Right ventricle myocardium (tissue), 1 donor: ENCODE results near the gene POTEB3.

GRCh38 chr15:20642578-20642928 is 101.0 kb upstream of the GOLGA6L6 start:
- PRO-cap, 2 experiments, result no peak in any of the 2 experiments

DNA sequence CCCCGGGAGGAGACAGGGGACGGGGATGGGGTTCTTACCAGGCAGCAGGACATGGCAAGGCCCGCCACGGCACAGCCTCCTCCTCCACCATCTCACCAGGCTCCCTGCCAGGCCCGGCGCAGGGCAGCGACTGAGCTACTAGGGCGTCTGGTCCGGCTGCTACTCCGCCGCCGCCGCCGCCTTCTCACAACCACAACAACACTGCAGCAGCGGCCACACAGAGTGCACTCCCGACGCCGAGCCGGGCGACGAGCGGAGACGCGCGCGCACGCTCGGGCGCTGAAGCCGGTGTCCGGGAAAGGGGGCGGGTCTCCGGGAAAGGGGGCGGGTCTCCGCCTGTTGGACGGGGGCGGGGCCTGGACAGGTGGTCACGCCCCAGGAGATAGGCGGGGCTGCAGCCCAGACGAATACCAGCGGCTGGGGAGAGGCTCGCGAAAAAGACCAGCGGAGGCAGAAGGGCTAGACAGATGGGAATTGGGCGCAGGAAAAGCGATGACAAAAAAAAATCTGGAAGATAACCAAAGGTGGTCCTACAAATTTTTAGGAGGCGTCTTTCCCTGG is 115.3 kb downstream of the POTEB3 start:
- PRO-cap, 2 experiments, result no peak in any of the 2 experiments

GRCh38 chr15:21440258-21440937 is at the start of gene POTEB3:
Gene POTEB3 (minus strand): TSS chr15:21440499.
- PRO-cap, 2 experiments, result no peak in any of the 2 experiments

GRCh38 chr15:22729055-22729487 is 57.4 kb upstream of the NIPA1 start:
- PRO-cap, 2 experiments, result no peak in any of the 2 experiments

- PRO-cap, 2 experiments, result no peak in any of the 2 experiments
Observed at GRCh38 chr15:22881113-22881547, 42.7 kb downstream of the NIPA2 start.

- PRO-cap, 2 experiments, result no peak in any of the 2 experiments
Observed at GRCh38 chr15:22952678-22953683, 27.2 kb downstream of the CYFIP1 start.

DNA sequence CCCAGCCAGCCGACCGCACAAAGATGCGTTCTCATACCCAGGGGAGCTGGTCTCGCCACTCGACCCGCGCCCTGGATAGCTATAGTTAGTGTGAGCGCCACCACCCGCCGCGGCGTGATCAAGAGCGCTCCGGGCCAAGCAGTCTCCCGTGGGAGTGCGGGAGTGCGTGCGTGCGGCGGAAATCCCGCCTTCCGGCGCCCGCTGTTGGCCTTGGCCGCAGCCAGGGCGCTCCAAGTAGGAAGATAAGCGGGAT is 30.7 kb downstream of the GOLGA6L26 start:
- PRO-cap, 2 experiments, result no peak in any of the 2 experiments

GRCh38 chr15:23686910-23687191 is 254 bp downstream of the NDN start:
- PRO-cap, 2 experiments, result no peak in any of the 2 experiments

GRCh38 chr15:24772228-24772904 is 96.8 kb downstream of the NPAP1 start:
- PRO-cap, 2 experiments, result no peak in any of the 2 experiments

DNA sequence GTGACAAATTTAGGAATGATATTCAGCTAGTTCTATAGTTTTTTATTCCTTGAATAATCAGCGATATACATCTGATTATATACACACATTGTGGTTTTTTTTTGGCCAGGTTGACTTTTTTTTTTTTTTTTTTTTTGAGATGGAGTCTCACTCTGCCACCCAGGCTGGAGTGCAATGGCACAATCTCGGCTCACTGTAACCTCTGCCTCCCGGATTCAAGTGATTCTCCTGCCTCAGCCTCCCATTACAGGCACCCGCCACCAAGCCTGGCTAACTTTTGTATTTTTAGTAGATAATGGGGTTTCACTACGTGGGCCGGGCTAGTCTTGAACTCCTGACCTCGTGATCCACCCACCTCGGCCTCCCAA is 38.9 kb upstream of the SNRPN start:
- PRO-cap, 2 experiments, result no peak in any of the 2 experiments

GRCh38 chr15:25016078-25016600 is 61.4 kb downstream of the SNRPN start:
- PRO-cap, 2 experiments, result no peak in any of the 2 experiments

DNA sequence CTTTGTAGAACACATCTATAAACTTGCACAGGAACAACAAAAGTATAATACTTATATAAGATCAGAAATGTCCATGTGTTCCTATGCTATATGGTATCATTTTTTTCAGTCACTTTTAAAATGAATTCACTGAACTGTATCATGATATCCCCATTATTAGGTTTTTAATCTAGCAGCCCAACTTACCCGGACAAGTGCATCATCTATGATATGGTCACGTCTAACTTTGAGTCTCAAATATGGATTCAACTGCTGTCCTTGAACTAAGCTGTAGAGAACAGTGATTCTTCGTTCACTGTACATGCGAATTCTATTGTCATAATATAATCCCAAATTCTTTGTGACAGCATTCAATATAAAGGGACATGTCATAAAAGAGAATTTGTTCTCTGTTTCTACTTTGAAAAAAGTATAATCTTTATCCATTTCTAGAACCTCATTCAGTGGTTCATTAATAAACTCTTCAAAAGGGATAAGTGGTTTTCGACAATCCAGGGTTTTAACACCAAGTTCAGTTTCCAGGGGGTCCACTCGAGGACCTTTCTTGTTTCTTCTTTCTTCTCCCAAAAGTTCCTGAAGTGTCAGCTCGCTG is 68.3 kb downstream of the UBE3A start:
- PRO-cap, 2 experiments, result no peak in any of the 2 experiments

DNA sequence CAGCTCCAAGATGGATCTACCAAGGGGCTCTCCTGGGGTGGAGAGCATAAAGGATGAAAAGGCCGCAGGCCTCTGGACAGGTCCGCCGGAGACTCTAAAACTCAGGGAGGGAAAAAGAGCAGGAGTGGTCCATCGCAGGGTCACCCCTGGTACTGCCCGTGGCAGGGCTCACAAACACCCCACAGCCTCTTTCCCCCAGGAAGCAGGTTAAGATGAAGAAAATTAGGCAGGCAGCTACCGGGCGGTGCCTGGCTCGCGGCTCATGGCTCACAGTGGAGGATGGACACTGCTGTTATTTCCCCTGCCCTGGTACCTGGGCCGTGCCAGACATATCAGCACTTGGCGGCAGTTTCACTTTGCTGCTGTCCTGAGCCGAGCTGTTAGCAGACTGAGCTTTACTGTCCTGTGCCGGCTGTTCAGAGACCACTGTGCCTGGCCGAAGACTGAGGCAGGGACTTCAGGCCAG is 1.3 kb downstream of the ATP10A start:
- PRO-cap, 2 experiments, result no peak in any of the 2 experiments

GRCh38 chr15:27070970-27071492 is 100.0 kb downstream of the GABRG3 start:
- PRO-cap, 2 experiments, result no peak in any of the 2 experiments

DNA sequence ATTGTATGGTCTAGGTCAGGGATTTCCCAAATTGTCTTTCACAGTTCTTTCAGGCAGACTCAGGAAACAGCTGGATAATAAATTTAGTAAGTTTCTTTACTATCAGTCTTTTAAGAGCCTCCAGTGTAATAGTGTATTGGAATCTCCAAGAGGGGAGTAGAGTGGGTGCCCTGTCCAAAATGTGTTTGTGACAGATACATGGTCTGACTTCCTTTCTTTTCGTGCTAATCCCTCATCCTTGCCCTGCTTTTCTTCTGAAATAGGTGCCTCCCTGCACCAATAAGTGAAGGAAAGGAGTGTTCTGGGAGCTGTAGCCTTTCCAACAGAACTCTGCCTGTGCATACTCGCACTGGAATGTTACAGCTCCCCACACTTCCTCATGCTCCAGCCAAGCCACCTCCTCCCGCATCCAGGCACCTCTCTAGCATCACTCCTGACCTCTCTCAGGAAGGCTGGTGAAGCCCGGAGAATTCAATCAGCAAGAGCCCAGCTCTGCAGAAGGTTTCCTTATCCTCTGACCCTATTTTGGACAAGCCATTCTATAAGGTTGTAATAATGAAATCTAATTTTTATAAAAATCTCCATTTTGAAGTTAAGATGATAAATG is 478.0 kb downstream of the GABRG3 start:
- PRO-cap, 2 experiments, result no peak in any of the 2 experiments

- PRO-cap, 2 experiments, result no peak in any of the 2 experiments
Observed at GRCh38 chr15:27901784-27902217, 197.3 kb downstream of the OCA2 start.

GRCh38 chr15:28094380-28095529 is 4.4 kb downstream of the OCA2 start:
- PRO-cap, 2 experiments, result peak in 2 of 2 experiments; most common plus-strand start chr15:28094860 (in 1); most common minus-strand start chr15:28094795 (in 2)

DNA sequence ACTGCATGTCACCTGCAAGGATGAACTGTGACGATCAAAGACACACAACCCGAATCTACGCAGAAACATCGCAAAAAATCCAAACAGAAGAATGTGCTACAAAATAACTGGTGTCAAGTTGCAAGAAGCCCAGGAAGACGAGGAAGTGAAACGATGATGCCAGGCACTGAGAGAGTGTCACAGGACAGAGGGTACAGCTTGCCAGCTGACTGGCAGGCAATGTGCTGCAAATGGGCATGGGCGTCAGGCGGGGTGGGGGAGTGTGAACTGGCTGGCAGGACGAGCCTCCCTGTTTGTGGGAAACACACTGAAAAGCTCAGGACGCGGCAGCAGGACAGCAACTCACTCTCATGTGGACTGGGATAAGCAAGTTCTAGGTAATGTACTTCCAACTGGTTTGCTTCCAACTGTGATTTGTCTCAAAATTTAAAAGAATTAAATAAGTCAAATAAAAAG is 28.9 kb upstream of the OCA2 start:
- PRO-cap, 2 experiments, result no peak in any of the 2 experiments

- PRO-cap, 2 experiments, result no peak in any of the 2 experiments
Observed at GRCh38 chr15:28222541-28223080, 99.4 kb downstream of the HERC2 start.

GRCh38 chr15:28973991-28974670 is 88.4 kb downstream of the APBA2 start:
- PRO-cap, 2 experiments, result no peak in any of the 2 experiments